A172 (cell line): ENCODE measurements around a stretch of chr6.

GRCh38 chr6:37007008-37007216 is 1.5 kb downstream of the FGD2 start:
- RAMPAGE, long total RNA, result no peak

DNA sequence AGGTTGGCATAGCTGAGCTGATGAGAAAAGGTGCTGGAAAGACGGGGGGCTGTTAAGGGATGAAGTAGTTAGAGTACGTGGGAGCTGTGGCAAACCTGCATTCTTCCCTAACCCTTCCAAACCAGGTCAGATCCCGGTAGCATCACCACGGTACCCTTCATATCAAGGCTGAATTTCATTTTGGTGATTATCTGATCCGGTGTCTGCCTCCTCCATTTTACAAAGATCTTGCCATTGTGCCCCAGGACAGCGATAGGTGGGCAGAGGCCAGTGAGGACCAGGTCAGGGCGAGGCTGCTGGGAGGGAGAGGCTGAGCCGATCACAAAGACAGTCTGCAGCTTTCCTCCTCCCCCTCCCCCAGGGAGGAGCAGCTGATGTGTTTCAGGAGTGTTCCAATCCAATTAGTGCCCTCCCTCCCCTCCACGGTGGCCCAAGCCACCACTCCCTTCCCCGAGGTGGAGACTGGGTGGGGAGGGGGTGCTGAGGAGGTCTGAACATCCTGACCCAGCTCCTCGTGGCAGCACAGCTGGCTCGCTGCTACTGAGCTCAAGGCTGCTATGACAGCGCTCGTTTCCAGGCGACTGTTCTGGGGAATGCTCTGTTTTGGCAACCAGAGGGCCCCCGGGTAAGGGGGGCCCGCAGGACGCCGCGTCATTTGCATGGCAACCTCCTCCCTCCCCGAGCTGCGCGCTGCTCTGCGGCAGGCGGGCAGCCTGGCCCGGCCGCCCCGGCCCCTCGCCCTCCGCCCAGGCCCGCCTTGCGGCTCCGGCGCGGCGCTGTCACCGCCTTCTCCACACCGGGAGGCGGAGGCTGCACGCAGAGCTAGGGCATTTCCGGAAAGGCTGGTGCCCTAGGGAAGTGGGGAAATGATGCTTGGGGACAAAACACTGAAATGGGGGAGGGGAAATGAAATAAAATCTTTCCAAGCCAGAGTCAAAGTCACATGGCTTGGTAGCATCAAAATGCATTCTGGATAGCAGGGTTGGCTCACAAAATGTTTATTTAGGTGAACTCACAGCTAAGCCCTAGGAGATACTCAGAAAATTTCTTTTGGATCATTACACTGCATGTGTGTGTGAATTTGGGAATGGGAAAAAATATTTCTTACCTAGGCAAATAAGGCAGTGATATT is 67.5 kb upstream of the PIM1 start:
- RAMPAGE, long total RNA, result no peak

DNA sequence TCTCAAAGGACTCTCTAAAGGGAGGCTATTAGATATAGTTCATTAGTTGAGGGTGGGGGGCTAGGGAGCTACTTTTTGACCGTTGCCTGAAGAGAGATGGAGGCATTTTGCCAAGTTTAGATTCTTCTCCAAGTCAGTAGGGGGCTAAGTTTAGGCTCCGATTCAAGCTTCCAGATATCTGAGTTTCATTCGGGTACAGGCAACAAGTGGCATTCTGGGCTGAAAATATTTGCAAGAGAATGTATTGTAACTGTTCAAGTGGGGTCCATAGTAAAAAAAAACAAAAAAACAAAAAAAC is 43.4 kb upstream of the PIM1 start:
- RAMPAGE, long total RNA, result no peak

- RAMPAGE, long total RNA, result no peak
Observed at GRCh38 chr6:37177129-37178119, 7.5 kb downstream of the PIM1 start.

GRCh38 chr6:37187111-37187817 is 17.3 kb downstream of the PIM1 start:
- RAMPAGE, long total RNA, result no peak

DNA sequence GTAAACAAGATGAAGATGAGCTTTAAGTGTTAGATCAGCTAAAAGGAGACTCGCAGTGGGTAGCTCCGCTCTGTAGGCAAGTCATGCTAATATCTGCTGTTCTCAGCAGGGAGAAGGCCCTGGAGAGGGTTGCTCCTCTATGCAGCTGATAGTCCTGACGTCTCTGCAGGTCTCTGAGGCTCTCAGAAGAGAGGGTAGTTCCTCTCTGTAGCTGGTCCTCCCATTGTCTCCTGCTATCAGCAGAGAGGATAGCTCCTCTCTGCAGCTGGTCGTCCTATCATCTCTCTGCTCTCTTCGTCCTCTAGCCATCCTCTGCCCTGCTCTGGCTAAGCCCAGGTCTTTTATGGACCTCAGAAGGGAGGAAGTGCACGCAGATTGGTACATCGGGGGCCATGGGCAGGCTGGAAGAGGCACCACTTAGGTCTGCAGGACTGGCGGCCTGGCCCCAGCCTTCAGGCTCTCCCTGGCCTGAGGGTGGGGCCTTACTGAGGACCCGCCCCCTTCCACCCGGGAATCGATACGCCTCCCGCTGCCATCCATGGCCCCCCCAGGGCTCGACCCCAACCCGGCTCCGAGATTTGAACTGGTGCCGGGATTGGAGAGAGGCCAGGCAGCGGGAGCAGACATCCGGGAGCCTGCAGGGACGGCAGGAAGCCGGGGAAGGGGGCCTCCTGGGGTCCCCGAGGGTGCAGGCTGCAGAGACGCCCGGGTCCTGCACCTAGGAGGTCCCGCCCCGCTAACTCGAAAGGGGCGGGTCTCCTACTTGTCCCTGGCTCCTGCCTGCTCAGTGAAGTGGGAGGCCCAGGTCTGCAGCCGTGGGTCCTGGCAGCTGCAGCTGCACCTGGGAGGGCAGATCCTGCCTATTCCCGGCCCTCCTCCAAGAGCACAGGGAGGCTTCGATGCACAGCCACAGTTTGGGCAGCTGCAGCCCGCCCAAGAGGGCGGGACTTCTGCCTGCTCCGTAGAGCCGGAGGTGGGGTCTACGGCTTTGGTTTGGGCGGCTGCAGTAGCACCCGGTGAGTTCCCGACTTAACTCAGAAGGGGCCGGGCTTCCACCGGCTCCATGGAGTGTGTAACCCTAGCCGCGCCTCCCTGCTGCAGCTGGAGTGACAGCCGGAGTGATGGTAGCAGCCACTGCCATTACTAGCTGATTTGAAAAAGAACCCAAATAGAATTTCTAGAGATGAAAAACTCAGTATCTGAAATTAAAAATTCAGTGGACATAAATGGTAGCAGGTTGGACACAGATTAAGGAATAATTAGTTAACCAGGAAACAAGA is 35.4 kb upstream of the TBC1D22B start:
- RAMPAGE, long total RNA, result no peak

DNA sequence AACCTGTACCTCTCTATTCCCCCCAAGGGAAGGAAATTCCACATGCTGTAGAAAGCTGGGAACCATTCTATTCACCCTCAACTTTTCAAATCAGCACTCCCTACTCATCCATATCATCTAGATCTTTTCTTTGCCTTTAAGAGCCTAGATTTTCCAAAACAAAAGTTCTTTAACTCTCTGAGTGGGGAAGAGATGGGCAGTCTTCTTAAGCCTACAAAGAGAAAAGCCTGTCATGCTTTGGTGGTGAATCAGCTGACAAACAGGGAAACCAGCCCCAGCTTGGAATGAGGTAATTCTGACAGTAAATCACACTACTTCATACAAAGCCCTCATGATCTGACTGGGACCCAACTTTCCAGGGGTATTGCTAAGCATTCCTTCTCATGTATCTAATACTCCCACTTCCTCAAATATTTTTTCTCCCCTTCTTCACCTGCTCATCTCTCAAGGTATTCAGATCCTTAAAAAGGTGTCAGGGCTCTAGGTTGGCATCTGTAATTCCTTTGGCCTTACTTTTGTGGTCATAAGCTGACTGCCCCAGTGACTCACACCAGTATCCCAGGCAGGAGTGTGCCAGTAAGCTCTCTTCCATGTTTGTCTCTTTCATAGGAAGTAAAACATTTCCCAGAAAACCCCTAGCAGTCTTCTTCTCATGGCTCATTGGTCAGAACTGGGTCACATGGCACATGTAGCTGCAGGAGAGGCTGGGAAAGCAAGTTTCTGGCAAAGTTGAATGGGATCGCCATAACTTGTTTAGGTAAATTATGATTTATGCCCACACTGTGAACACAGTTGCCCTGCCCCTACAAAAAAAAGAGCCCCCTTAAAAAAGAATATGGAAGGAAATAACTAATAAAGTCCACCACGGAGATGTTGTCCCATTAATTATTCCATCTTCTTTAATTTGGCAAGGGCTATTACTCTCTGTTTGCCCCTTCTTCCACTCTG is 15.0 kb upstream of the TBC1D22B start:
- RAMPAGE, long total RNA, result no peak

- RAMPAGE, long total RNA, result no peak
Observed at GRCh38 chr6:37371209-37371836, 17.5 kb downstream of the RNF8 start.

DNA sequence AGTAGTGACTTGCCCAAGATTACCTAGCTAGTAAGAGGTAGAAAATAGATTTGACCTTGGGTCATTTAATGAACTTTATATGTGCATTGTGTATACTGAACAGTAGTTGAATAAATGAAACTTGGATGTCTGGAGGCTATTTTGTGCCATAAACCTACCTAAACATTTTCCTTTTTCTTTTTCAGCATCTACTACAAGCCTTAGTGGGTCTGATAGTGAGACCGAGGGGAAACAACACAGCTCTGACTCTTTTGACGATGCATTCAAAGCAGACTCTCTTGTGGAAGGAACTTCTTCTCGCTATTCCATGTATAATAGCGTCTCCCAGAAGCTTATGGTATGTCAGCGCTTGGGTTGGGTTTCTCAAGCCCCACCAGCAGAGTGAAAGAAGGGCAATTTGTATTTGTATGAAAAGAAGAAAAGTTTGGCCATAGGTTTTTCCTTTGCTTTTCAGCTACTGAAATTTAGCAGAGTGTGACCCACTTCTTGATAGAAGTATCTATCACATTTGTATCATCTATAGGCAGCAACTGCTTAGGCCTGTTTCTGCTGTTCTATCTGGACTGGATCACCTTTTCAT is 10.9 kb downstream of the CMTR1 start:
- RAMPAGE, long total RNA, result no peak

DNA sequence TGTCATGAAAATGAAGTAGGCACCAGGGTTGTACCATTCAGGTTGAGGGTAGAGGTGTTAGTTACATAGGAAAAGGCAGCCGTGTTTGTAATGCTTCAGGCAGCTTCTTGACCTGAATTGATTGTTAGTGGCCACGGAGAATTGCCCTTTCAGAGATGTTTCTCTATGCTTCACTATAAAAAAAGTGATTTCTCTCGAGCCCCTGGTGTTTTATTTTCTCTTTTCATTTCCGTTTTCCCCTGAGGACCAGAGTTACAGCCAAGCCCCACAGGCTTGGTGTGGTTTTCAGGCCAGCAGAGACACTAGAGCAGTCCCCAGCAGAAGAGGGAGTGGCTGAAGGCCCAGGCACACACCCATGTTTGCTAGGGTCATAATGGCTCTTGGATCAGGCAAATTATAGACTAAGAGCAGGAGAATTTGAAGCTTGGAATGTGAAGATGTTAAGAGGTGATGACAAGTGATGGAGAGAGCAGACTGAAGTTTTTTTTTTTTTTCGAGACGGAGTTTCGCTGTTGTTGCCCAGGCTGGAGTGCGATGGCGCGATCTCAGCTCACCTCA is 21.7 kb downstream of the CMTR1 start:
- RAMPAGE, long total RNA, result no peak

DNA sequence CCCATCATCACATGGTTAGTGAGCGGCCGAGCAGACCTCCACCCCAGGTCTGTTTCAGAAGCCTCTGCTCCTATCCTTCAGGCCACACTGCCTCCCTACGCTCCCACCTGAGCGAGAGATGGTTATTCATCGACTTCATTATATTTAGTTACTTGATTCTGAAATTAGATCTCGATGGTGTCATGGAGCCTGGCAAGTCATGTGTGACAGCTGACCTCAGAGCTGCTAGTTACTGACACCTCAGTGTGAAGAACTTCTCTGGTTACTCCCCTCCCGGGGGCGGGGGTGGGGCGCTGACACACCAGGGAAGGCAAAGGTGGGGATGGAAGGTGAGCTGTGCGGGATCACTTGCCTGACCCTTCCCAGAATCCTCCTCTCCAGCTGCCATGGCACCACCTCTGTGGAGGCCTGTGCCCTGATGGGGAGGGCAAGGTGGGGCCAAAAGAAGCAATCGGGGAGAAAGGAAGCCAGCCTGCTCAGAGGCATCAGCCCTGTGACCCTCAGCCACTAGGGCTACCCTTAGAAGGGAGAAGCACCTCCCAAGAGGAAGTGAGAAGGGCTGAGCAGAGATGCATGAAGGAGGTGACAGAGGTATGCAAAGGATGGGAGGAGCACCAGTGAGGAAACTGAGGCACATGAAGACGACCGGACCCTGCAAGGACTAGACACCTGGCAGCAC is 17.7 kb downstream of the MDGA1 start:
- RAMPAGE, long total RNA, result no peak

GRCh38 chr6:37827383-37828552 is 8.2 kb downstream of the ZFAND3 start:
- RAMPAGE, long total RNA, result no peak

- RAMPAGE, long total RNA, result no peak
Observed at GRCh38 chr6:37852637-37853921, 33.6 kb downstream of the ZFAND3 start.

DNA sequence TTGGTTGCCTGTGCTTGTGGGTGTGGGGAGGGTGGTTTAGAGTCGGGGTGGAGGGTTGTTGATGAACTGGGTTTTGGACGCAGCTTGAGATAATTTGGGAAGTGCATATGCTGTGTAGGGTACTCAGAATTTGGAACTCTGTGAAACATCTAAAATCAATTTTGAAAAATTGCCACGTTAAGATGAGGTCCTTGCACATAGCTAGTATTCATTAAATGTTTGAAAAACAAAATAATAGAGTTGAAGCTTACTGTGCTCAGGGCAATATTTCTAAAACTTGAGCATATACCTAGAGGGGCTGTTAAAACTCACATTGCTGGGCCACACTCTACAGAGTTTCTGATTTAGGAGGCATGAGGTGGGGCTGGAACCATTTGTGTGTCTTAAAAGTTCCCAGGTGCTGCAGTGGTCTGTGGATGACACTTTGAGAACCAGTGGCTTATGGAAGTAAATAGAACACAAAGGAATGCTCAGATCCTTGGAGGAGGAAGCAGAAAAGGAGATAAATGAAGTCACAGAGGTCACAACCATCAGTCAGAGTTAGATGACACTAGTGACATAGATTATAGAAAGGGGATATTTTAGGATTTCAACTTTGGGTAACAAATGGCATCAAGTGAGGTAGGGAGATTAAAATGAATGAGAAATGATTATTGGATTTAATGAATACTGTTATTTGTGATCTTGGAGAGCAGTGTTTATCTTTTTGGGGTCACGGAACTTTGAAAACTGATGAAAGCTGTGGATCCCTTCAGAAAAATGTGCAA is 136.6 kb downstream of the ZFAND3 start:
- RAMPAGE, long total RNA, result no peak

DNA sequence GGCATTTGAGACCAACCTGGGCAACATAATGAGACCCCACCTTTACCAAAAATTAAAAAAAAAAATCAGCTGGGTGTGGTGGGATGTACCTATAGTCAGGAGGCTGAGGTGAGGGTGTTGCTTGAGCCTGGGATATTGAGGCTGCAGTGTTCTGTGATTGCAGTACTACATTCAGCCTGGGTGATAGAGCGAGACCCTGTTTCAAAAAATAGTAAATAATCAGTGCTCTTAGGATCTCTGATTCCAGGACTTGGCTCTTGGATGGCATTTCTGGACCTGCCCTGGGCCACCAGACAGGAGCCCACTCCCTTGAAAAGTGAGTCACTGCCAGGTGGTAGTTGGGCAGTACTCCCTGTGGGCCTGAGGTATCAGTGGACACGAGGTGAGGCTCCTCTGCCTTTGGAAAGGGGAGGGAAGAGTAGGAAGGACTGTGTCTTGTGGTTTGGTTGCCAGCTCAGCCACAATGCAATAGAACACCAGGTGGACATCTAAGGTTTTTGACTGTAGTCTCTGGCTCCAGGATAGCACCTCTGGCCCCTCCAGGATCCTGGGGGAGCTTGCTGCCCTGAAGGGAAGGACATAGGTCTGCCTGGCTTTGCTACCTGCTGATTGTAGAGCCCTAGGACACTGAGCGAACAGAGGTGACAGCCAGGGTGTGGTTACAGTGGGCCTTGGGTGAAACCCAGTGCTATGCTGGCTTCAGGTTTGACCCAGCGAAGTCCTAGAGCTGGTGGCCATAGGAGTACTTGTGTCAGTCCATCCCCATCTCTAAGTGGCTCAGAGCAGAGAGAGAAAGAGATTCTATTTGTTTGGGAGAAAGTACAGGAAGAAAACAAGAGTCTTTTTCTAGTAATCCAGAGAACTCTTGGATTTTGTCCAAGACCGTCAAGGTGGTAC is 141.6 kb downstream of the ZFAND3 start:
- RAMPAGE, long total RNA, result no peak

DNA sequence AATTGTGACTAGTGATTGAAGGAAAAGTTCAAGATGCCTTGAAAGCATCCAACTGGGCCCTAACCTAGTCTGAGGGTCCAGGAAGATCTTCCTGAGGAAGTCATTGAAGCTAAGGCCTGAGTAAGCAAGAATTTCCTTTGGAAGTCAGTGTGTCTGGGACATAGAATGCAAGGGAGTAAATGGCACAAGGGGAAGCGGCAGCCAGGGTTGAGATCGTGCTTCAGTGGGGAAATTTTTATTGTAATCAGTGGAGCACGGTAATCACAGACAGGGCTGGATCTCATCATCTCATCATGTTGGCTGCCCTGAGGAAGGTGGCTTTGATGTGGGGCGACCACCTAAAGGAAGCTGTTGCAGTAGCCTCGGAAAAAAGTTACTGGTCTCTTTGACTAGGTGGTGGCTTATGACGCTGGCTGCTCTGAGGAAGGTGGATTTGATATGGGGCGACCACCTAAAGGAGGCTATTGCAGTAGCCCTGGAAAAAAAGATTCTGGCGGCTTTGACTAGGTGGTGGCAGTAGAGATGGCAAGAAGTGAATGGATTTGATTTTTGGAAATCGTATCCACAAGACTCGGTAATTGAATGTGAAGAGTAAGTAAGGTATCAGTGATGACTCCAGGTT is 320.0 kb downstream of the ZFAND3 start:
- RAMPAGE, long total RNA, result no peak

GRCh38 chr6:38264281-38265003 is 375.3 kb downstream of the BTBD9 start:
- RAMPAGE, long total RNA, result no peak

DNA sequence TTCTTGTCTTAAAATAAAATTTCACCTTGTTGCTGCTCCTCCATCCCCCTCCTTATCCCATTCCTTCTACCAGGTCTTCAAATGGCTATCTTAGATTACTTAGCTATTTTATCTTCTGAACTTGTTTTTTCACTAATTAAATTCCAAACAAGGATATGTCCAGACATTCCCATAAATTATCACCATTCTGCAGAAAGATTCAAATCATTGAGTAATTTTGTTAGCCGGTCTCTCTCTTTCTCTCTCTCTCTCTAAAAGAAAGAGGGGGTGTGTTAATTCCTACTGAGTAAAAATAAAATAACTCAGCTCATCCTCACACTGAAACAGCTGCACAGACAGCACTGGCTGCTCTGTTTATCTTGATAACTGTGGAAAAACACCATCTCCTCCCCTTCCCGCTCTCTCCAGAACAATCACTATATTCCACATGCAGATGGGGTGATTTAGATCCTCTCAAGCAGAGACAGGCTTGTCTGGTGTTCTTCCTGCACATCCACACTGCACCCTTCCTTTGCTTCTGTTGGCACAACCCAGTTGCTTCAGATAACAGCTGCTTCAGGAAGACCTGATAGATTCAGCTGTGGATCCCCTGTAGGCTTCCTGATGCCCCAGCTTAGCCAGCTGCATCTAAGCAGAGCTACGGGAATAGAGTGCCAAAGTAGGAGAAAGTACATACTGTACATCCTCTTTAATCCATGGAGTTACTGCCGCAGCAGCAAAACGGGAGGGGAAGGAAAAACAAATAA is 281.8 kb downstream of the BTBD9 start:
- RAMPAGE, long total RNA, result no peak

GRCh38 chr6:38427809-38428327 is 211.9 kb downstream of the BTBD9 start:
- RAMPAGE, long total RNA, result no peak

DNA sequence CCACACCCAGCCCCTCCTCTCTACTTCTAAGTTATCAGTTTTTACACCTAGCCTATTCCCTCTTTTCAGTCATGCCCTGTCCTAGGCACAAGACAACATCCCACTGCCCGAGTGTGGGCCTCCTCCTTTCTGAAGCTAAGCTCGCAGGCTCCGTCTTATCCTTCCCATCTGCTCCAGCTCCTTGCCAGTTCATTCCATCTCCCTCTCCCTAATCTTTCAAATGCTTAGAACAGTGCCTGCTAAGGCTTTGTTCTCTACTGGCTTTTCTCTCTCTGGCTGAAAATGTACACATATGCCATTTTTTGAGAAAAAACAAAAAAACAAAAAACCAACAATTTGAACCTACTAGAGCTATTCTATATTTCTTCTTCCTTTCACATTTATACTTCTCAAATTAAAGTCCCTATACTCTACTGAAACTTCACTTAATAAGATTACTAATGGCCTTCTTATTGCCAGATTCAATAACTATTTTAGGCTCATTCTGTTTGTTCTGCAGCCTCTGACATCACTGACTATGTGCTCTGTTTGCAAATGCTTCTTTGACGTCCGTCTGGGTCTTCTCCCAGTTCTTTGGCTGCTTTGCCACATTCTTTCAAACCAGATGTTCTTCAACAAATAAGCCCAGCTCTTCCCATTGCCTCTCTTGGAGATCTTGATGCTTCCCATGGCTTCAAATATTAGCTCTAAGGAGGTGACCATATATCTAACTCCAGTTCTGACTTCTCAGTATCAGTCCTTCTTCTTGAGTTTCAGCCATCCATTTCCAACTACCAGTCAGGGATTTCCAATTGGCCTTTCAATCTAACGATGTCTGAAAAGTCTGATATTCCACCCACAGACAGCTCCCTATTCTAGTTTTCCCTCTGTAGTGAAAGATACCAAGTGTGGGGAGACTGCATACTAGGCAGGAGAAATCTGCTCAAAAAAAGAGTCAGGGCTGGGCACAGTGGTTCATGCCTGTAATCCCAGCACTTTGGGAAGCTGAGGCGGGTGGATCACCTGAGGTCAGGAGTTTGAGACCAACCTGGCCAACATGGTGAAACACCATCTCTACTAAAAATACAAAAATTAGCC is 117.4 kb downstream of the BTBD9 start:
- RAMPAGE, long total RNA, result no peak